Mesothelial cell of epicardium (in vitro differentiated cells): Measurements from ENCODE around the gene RUFY4.

- PRO-cap: no peak
These were observed 154.1 kb downstream of the TNS1 start for GRCh38 chr2:217848734-217849116.

- PRO-cap: no peak
These were observed 65.3 kb downstream of the TNS1 start for GRCh38 chr2:217937336-217937972.

GRCh38 chr2:217940262-217940777 lies 62.5 kb downstream of the TNS1 start:
- PRO-cap: no peak

DNA sequence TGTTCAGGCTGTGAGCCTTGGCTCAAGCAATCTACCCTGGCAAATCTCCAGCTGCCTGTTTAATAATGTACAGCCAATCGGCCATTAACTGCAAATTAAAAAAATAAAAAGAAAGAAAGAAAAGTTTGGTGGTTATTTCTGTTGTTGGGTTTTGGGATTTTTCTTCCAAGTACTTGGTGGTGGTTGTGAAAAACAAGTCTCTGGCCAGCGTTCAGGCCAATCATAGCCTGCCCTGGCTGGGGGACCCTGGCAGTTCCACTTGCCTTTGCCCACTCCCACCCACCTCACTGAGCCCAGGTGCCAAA lies 49.5 kb downstream of the TNS1 start:
- PRO-cap: no peak

GRCh38 chr2:217972422-217972861 lies 30.4 kb downstream of the TNS1 start:
- PRO-cap: no peak

DNA sequence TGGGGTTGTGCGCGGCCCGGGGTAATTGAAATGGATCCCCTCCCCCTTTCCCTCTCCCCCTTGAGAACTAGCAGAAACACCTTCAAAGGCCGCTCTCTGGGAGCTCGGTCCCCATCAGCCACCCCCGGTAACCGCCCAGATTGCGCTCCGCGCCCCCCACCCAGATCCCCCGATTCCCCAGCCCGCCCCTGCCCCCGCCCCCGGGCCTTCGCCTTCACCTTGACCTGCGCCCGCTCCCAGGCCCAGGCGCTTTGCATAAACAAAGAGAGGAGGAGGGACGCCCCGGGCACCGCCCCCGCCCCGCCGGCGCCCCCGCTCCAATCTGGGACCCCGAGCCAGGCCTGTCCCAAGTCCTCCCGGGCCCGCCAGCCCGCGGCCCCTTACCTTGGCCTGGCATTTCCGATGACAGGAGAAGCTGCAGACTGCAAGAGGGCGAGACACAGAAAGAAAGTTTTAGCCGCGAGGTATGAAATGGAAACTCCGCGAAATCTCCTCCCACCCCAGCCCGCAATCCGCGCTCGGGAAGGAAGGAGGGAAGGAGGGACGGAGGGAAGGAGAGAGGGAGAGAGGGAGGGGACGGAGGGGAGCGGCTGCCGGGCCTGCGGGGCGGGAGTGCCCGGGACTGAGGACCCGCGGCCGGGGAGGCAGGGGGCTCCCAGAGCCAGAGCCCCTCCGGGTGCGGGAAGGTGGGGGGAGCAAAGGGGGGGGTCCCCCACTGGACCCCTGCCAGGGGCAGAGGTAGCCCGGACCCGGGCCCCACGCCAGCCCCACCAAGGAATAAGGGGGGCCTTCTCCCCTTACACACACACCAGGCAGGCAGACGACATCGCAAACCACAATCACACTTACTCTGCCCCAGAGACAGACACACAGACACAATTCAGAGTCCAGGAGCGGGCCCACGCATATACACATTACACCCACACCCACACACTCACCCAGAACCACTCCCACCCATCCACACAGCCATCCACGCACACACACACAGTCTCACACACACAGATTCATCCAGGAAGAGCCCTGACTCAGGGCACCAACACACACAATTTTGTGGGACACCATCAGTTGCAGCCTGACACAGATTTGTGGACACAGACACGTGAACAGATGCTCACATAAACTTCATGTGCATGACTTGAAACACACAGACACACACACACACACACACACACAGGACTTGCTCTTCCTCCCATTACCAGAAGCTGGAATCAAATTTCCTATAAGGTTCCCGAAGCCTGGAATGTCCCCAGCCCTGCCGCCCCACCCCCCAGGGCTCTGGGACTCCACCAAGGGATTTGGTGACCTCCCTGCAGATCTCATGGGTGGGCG lies 23.9 kb downstream of the TNS1 start:
- PRO-cap: no peak

- PRO-cap: no peak
These were observed 2.7 kb downstream of the TNS1 start for GRCh38 chr2:217999927-218000721.

GRCh38 chr2:218068700-218069566 lies at the start of gene RUFY4:
Gene RUFY4 (plus strand): TSS chr2:218069253.
- PRO-cap: no peak

DNA sequence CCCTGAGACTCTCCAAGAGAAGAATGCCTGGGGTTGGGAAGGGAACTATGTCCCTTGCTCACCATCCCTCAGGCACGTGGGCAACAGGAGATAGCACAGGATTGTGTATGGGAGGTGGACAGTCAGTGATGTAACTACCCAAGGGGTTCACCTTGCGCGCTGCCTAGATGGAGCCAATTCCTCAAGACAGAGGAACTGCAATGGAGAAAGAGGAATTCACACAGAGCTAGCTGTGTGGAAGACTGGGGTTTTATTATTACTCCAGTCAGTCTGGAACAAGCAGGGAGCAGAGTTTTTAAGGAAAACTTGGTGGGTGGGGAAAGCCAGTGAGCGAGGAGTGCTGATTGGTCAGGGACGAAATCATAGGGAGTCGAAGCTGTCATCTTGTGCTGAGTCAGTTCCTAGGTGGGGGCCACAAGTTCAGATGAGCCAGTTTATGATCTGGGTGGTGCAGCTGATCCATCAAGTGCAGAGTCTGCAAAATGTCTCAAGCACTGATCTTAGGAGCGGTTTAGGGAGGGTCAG lies 13.9 kb upstream of the CXCR1 start:
- PRO-cap: no peak

DNA sequence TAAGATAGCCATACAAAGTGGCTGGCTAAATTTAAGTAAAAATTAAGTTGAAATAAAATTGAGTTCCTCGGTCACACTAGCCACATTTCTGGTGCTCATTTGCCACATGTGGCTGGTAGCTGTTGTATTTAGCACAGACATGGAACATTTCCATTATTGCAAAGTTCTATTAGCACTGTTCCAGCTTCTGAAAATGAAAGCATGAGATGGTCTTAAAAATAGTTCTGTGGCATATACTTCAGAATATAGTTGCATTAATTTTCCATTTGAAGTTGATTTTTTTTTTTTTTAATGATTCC lies 3.3 kb downstream of the ARPC2 start:
- PRO-cap: no peak

- PRO-cap: no peak
These were observed 21.0 kb downstream of the ARPC2 start for GRCh38 chr2:218237950-218238436.

DNA sequence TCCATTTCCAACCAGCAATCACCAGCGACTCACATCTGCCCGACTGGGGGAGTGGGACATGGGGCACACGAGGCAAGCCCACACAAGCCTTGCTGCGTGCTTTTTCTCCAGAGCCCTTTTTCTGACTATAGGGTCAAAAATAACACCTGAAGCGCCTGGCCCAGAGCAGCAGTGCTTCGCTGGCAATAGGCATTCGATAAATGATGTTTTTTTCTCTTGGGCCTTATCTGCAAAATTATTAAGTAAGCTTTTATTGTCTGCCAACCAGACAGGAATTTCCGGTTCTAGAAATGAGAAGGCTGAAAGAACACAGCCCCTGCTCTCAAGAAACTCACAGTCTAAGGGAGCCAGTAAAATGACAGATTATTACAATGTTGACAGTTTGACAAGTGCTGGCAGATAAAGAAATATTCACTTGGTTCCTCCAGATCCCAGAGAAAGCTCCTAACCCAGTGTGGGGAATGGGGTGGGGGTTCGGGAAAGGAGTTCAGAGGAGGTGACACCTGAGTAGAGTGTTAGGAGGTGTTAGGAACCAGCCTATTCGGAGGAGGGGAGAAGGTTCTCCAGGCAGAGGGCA lies 2.8 kb upstream of the TMBIM1 start:
- PRO-cap: no peak

- PRO-cap: no peak
These were observed 27.3 kb upstream of the CATIP start for GRCh38 chr2:218329336-218329767.

GRCh38 chr2:218385017-218385509 lies 3.0 kb downstream of the SLC11A1 start:
- PRO-cap: no peak

DNA sequence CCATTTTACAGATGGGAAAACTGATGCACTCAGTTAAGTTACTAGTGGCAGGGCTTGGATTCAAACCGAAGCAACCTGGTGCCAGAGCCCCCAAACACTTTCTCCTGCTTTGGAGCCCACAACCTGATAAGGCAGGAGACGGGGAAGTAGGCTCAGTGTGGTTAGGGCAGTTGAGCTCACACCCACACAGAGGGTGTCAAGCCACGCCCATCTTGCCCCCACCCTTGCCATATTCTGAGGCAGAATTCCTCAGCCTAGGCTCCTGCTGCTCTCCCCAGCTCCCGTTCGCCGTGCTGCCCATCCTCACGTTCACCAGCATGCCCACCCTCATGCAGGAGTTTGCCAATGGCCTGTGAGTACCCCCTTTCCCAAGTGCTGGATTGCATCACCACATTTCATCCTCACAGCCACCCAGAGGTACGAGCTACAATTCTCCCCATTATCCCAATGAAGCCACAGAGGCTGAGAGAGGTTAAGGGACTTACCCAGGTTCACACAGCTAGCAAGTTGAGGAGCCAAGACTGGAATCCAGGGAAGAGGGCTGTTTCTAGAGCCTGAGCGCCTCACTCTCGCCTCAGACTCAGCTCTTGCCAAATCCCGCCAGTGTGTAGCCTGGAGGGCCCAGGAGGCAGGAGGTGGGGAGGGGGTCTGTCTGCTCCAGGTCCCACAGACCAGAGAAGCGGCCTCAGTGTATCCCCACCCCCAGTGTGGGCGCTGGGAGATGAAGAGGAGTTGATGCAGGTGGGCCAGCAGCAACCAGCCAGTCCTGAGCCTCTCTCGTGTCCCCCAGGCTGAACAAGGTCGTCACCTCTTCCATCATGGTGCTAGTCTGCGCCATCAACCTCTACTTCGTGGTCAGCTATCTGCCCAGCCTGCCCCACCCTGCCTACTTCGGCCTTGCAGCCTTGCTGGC lies 5.6 kb upstream of the CTDSP1 start:
- PRO-cap: no peak

DNA sequence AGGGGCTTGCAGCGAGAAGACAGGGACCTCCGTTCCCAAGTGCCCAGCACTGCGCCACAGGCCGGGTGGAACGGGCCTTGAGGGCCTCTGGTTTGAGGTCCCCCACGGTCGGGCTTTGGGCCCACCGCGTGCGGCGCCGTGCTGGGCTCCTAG lies 932 bp upstream of the CTDSP1 start:
- PRO-cap: no peak

GRCh38 chr2:218636526-218637235 lies 22.7 kb downstream of the ZNF142 start:
- PRO-cap: no peak

- PRO-cap: no peak
These were observed 436 bp downstream of the CYP27A1 start for GRCh38 chr2:218782232-218782934.

DNA sequence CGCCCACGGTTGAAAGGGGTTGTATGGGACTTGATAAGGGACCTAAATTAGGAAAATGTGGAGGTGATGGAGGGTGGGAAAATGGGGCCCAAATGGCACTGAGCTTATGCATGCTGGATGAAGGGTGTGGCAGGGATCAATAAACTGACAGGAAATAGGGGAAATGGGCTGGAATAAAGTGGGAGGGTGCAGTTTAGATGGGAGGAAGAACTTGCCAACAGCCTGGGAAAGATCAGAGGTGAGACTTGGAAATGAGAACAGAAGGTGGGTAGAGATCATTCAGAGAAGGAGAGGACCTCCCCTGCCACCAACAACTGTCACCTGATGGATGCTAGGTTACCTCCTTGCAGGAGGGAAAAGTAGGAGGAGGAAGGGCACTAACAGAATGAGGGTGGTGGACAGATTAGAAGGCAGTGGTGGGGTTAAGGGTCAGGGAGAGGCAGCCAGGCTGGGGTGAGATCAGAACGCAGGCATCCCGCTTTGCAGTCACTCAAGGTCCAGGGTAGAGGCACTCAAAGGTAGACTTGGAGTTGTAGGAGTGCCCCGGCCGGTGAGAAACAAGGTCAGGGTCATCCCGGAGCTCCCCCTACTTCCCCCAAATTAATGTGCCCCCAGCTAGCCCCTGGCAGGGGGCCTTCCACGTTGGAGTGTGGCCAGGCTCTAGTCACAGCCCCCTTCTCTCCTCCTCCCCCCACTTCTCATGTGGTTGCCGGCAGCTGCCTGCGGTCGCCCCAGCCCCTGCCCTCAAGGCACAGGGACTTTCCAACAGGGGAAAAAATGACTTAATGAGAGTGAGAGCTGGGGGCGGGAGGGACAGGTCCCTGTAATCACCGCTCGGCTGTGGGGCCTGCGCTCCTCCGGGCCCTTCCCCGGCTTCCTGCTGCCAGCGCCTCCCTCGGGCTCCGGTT lies 15.5 kb downstream of the WNT10A start:
- PRO-cap: no peak

GRCh38 chr2:219111508-219111969 lies 49.1 kb downstream of the NHEJ1 start:
- PRO-cap: no peak